Astrocyte (in vitro differentiated cells and primary cell): Measurements from ENCODE around the genes APOBEC3C, CBX7, SYNGR1 and MIEF1.

- PRO-cap: no peak
- RRBS, 2 experiments: no CpG with 5 or more reads among the region's 14 CpGs
Observed at GRCh38 chr22:38734433-38735273, 21.1 kb downstream of the SUN2 start.

GRCh38 chr22:38816725-38817051, 22.7 kb upstream of the DNAL4 start:
- PRO-cap: no peak
- RRBS, 2 experiments: no CpG with 5 or more reads among the region's 3 CpGs

- PRO-cap: no peak
- RRBS, 2 experiments: no CpG with 5 or more reads among the region's 13 CpGs
Observed at GRCh38 chr22:38870096-38870839, 1.7 kb downstream of the CBX6 start.

- PRO-cap: no peak
- RRBS, 2 experiments: no CpG with 5 or more reads among the region's 1 CpG
Observed at GRCh38 chr22:38936300-38936499, 21.2 kb upstream of the APOBEC3A start.

GRCh38 chr22:39003143-39003610, 10.9 kb upstream of the APOBEC3C start:
- PRO-cap: no peak
- RRBS, 2 experiments: no CpG with 5 or more reads among the region's 7 CpGs

DNA sequence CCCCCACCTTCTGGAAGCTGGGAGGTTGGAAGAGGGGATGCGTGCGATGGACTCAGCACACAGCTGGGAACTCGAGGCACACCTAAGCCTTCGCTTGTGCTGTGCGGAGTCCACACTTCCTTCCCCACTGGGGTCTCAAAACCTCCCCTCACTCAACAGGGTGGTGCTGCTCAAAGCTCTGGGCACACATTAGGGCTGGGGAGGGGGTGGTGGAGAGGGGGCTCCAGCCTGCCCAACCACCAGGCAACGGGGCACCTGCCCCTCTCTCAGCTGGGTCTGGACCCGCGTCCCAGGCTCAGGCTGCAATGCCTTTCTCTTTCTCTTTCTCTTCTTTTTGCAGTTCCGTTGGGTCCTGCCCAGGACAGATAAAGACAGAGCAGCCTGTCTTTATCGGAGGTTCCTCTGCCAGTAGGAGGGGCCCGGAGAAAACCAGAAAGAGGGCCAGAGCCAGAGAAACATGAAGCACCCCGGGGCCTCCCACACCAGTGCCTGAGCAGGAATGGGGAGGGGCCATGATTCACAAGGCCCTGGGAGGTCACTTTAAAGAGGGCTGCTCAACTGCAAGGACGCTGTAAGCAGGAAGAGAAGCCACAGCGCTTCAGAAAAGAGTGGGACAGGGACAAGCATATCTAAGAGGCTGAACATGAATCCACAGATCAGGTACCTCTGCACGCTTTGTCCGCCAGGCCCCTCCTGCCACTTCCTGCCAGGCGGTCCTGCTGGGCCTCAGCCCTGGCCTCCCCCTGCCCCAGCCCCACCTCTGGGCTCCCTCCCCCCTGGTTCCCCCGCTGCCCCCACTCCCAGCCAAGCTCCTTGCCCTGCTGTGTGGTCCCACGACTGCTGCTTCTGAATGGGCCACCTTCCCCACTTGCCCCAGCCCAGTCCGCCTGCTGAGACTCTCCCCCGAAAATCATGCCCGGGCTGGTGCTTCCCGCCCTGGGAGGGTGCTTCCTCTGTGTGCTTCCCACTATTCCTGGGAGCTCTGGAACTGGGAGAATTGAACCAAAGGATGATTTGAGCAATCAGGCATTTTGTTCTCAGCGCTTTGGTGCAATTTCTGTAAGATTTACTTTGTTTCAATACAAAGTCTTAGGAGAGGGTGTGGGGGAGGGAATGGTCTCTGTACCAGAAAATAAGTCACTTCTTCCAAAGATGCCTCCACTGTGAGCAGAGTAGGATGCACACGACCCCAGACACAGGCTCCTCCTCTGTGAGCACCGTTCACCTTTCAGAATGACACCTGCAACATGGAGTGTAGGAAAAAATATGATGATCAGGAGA, at the start of gene APOBEC3C:
Gene APOBEC3C, plus strand, starts transcription at position 538 of the 1,281 bp plus-strand sequence.
- PRO-cap: unidirectional peak, plus-strand start at position 572 of the sequence
- RRBS, 2 experiments: 0% methylated on average over 1 of the region's 26 CpGs; no CpG with 5 or more reads in 1 of the 2 experiments

GRCh38 chr22:39152140-39153319, at the start of gene CBX7:
Gene CBX7, minus strand, starts transcription at chr22:39152680.
- PRO-cap: bidirectional peak, plus-strand start at chr22:39152951, minus-strand start at chr22:39152578
- RRBS, 2 experiments: 2 to 3% methylated on average over 50 to 56 of the region's 149 CpGs

DNA sequence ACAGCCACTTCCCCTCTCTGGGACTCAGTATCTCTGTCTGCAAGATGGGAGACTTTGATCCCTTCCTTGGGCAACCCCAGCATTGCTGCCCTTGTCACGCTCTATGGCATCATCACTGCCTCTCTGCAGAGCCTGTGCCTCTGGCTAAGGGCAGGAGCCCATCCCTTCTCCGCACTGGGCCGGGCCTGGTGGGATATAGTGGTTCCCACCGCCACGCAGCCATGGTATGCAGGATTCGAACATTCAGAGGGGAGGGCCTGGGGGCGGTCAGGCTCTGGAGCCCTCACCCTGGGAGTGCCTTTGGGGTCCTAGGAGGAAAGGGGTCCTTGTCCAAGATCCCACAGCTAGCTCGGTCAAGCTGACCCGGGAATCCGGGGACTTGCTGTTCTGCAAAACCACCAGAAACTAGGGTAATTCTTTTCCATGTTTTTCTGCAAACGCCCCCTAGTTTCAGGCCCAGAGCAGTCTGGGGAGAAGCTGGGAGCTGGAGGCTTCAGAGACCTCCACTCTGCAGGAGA, 24.3 kb upstream of the CBX7 start:
- PRO-cap: no peak
- RRBS, 2 experiments: no CpG with 5 or more reads among the region's 11 CpGs

GRCh38 chr22:39184951-39185810, 32.7 kb upstream of the CBX7 start:
- PRO-cap: no peak
- RRBS, 2 experiments: no CpG with 5 or more reads among the region's 19 CpGs

DNA sequence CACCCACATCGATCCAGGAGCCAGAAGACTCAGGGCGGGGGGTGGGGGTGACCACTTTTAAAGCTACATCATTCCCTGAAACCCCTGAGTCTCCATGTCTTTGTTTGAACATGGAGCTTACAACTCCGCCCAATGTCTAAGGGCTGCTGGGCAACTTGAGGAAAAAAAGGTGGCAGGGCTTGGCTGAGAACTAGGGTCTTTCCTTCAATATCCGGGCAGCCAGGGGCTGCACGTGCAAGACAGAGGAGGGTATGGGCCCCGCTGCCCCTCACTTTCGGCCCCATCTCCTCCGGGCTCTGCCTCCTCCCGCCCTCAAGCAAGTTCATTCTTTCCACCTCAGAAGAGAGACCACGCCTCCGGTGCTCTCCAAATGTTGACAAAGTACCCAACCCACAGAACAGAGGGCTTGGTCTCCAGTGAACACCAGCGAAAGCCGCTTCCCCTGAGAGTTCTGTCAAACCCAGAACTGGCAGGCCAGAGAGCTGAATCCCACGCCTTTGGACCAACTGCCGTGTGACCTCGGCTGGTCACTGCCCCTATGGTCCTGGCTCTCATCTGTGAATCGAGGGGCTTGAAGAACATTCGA, 7.4 kb downstream of the PDGFB start:
- PRO-cap: no peak
- RRBS, 2 experiments: 24 to 51% methylated on average over 5 of the region's 18 CpGs

DNA sequence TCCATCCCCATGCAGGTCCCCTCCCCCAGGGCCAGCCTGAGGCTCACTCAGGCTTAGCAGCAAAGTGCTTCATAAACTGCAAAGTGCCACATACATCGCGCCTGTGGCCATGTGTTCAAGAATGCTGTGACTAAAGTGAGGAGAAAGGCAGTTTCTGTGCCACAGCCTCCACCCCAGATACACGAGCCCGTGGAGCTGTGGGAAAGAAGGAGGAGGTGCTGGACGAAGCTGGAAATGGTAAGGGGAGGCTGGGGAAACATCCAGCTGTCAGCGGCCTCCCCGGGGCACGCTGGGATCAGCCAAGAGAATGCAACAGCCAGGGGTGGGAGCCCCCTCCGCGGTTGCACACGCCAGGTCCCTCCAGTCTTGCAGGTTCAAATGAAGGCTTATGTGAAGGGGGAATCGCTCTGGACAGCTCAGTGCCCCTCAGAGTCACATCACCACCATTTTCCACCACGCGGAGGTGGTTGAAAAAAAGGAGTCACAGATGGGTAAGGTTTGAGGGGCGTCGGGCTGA, 3.3 kb downstream of the PDGFB start:
- PRO-cap: no peak
- RRBS, 2 experiments: no CpG with 5 or more reads among the region's 16 CpGs

DNA sequence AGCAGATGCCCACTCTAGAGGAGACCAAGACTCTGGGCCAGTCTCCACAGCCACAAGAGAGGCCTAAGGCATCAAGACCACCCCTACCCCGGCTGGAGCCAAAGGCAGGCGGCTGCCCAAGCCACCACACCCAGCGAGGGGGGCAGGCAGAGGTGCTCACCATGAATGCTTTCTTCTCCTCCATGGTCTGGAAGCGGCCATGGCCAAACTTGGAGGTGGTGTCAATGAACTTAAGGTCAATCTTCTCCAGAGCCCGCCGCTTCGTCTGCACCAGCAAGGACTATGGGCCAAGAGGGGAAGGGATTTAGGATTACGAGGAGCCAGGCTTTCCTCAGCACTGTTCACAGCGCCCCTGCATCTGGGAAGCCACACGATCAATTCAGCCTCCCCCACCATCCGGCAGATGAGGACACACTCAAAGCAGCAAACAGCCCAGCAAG, 6.4 kb downstream of the RPL3 start:
- PRO-cap: no peak
- RRBS, 2 experiments: no CpG with 5 or more reads among the region's 11 CpGs

- PRO-cap: unidirectional peak, minus-strand start at chr22:39313908
- RRBS, 2 experiments: no CpG with 5 or more reads among the region's 19 CpGs
Observed at GRCh38 chr22:39313471-39314532, 5.6 kb downstream of the RPL3 start.

DNA sequence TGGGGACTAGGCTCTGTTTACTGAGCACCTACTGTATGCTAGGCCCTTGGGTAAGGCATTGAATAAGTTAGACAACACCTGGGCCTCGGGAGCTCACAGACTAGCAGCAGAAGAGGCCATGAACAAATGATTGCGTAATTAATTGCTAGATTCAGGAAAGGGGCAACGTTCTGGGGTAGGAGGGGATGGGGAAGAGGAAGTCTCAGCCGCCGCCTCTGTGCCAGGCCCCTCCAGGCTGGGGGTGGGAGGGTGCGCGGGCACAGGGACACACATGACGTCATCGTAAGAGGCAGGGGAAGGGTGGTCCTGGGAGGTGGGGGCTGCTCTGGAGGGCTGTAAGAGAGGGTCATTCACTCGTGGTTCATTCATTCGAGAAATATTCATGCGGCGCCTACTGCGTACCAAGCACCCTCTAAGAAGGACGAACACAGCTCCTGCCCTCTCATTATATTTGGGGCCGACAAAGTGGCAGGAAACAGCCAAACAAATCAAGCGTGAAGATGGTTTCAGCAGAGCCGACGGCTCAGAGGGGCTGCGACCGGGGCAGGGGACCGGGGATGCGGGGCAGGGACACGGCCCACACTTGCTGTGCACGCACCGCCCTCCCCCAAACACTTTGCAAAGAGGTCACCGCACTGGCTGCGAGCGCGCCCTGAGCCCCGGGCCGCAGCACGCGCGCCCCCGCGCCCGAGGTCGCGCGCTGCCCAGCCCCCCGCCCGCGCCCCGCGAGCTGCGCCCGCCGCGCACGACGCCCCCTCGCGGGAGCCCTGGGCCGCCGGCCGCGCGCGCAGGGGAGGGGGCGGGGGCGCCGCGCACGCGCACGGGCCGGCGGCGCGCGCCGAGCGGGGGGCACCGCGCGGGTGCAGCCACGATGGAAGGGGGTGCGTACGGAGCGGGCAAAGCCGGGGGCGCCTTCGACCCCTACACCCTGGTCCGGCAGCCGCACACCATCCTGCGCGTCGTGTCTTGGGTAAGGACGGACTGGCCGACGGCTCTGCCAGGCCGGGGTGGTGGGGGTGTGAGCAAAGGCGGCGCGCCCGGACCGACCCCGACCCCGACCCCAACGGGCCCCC, at the start of gene SYNGR1:
Gene SYNGR1, plus strand, starts transcription at position 852 of the 1,073 bp plus-strand sequence.
- PRO-cap: no peak
- RRBS, 2 experiments: 1 to 2% methylated on average over 39 to 58 of the region's 101 CpGs

- PRO-cap: no peak
- RRBS, 2 experiments: no CpG with 5 or more reads among the region's 11 CpGs
Observed at GRCh38 chr22:39414204-39414921, 14.8 kb downstream of the TAB1 start.

GRCh38 chr22:39471292-39472356, 14.8 kb downstream of the MGAT3 start:
- PRO-cap: no peak
- RRBS, 2 experiments: no CpG with 5 or more reads among the region's 25 CpGs

DNA sequence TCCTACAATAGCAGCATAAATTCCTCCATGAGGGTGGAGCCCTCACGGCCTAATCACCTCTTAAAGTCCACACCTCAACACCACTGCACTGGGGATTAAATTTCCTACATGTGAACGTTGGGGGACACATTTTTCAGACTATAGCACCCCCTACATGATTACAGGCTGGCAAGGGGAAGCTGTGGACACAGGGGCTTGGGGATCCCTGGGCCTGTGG, 16.5 kb downstream of the MGAT3 start:
- PRO-cap: no peak
- RRBS, 2 experiments: no CpG with 5 or more reads among the region's 2 CpGs

DNA sequence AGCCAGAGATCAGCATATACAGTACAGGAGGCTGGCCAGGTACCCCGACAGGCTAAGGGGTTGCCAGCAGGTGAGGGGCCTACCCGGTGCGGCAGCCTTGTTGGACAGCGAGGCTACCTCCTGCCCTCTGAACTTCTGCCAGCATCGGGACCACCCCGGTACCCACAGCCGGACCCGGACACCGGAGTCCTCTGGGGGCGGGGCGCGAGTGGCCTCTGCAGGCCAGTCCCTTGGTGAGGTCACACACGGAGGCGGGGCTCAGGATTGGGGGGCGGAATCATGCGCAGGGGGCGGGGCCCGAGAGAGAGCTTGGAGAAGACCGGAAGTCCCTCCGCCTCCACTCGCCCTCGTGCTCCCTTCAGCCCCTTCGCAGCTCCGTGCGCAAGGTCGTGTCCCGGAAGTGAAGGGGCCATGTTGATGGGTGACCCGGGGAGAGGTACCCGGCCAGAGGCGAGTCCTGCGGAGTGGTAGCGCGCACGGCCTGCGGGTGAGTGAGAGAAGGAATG, at the start of gene MIEF1:
Gene MIEF1, plus strand, starts transcription at position 340 of the 506 bp plus-strand sequence.
- PRO-cap: bidirectional peak, plus-strand start at position 412 of the sequence, minus-strand start at position 193 of the sequence
- RRBS, 2 experiments: 2 to 4% methylated on average over 20 of the region's 35 CpGs

DNA sequence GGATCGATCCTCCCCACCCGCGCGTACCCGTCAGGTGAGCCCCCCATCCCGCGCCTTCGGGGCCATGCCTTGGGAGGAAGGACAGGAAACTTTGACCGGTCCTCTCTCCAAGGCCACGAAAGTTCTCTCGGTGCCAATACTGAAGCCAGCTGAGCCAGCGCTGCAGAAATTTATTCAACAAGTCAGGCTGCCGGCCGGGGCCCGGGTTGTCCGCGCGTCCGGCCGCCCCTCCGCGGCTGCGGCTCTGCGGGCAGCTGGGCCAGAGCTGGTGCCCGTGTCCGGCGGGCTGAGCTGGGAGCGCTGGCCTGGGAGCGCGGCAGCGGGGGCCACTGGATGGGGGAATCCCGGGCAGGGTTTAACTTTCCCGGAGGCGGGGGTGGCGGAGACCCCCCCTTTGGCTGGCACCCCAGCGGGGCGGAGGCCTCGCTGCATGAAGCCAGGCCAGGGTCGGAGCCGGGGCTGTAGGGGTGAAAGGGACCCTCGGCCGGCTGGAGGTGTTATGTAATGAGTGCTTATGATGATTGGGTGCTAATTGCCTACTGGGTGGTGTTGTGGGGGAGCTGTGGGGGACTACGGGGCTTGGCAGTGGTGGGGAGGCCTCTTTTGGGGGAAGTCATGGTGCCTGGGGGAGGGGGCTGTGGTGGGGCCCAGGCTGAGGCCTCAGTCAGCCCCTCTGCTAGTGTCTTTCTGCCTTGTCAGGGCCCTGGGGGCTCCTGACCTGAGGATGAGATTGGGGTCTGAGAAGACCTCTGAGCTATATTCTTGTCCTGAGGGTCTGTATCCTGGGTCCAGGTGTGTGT, 12.2 kb upstream of the CACNA1I start:
- PRO-cap: no peak
- RRBS, 2 experiments: 4 to 6% methylated on average over 22 to 25 of the region's 43 CpGs

DNA sequence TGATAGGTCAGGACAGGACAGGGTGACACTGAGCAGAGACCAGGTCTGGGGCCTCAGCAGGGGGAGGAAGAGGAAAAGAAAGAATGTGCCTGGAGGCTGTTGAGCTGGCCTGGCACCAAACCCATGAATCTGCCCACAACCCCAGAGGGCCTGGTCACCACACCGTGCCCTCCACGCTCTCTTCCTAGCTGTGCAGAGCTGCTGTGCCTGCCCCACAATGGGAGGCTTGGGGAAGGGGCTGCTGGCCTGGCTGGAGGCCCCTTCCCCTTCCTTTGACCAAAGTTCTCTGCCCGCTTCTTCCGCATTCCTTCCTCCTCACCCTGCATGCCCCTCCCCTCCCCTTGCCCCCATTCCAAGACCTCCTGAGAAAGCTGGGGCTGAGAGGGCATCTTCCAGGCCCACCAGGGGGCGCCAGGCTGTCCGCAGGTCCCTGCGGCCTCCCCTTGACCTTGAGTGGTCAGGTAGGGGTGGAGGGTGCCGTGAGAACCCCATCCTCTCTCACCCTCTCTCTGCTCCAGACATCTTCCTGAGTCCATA, 11.0 kb upstream of the CACNA1I start:
- PRO-cap: no peak
- RRBS, 2 experiments: no CpG with 5 or more reads among the region's 8 CpGs